Anterior vena cava (tissue), 1 donor: ENCODE data around the genes NR3C2, DCLK2 and GATB.

DNA sequence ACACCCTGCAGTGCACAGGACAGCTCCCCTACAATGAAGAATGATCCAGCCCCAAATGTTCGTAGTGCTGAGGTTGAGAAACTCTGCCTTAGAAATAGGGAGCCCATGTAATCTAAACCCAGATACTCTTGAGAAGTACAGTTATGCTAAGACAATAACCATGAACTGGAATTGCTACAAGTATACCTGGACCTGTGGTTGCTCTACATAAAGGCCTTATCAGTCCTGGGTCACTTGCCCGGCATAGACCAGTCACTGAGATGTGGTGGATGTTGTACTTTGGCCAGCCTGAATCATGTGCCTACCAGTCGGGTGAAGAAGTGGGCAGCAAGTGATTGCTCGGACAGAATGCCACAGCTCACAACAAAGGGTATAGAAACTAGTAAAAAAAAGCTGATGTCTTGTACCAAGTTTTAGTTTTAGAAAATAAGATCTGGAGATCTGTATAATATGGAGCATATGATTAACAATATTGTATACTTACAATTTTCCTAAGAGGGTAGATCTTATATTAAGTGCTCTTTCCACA, 16.2 kb downstream of the ARHGAP10 start:
- PRO-cap: no peak

DNA sequence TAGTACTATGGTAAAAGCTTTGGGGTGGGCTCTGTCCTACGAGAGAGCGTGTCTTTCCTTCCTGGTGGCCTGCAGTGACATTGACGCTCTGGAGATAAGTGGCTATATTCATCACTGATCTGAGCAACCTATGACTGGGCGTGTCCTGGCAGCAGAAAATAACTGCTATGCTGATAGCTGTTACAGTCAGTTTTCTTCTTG, 44.9 kb downstream of the ARHGAP10 start:
- PRO-cap: no peak

GRCh38 chr4:147786293-147786703, 54.4 kb downstream of the ARHGAP10 start:
- PRO-cap: no peak

- PRO-cap: no peak
Observed at GRCh38 chr4:147793687-147794204, 61.9 kb downstream of the ARHGAP10 start.

DNA sequence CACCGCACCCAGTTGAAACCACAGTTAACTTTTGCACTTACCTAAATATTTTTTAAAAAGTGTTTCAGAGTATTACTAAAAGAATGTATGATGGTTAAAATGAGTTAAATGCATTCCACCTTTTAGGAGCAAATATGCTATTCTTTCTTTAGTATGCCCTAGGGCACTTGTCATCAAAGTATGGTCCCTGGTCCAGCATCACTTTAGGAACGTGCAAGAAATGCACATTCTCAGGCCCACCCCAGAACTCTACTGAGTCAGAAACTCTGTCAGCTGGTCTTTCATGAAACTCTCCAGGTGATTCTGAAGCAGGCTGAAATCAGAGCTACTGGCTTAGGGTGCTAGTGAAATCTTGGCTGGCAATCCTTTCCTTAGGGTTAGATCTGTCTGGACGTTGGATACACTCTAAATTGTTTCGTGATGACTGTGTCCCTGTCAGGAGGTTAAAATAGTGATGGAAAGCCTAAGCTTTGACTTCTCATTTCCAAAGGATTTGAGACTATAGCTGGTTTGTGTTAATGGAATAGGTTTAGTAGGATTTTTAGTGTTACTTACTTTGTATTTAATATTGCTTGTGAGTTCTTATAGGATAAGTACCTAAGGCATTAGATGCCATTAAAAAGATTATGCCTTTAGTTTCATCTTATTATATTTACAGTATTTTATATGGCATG, 99.1 kb downstream of the ARHGAP10 start:
- PRO-cap: no peak

DNA sequence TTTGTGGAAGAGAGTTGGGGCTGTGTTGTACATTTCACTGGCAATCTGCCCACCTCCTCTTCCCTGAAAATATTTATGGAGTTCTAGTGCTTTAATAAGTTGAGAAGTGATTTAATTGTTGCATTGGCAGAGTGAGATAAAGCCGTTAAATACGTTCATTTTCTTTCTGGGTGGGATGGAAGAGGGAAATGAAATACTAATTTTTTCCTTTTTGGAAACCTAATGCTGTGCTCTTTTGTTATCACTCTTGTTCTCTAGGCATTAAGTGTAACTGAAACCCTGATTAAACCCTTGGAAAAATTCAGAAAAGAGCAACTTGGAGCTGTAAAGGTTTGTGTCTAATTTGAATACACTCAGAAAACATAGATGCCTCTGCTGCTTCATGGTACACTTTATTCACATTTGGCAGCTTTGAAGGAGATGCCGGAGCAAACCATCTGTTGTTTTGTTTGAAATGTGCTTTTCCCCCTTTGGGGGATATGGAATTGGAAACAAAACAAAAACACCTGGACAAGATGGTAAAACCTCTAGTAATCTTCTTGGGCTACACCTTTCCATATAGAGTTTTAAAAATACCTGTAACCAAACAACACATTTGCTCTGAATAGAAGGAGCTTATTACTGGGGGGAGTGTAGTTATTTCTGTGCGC, 115.1 kb downstream of the ARHGAP10 start:
- PRO-cap: no peak

DNA sequence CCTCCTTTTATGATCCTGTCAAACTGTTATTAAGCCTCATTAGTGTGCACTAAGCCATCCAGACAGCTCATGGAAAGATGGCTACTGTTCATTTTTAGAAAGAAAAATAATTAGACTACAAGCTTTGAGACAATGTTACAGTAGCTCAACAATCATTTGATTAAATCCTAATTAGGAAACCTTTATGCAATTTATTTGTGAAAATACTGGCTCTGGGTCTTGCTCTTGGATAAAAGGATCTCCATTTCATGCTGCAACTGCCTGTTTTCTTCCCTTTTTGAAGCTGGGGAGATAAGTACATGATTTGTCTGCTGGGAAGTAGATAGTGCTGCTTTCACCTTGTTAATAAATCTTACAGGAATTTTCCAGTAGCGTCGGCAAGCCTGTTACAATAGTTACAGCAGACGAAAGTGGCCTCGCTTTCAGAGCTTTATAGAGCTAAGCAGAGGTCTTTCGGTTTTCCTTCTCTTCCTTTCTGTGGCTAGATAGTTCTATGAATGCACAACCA, 237.5 kb downstream of the ARHGAP10 start:
- PRO-cap: no peak

DNA sequence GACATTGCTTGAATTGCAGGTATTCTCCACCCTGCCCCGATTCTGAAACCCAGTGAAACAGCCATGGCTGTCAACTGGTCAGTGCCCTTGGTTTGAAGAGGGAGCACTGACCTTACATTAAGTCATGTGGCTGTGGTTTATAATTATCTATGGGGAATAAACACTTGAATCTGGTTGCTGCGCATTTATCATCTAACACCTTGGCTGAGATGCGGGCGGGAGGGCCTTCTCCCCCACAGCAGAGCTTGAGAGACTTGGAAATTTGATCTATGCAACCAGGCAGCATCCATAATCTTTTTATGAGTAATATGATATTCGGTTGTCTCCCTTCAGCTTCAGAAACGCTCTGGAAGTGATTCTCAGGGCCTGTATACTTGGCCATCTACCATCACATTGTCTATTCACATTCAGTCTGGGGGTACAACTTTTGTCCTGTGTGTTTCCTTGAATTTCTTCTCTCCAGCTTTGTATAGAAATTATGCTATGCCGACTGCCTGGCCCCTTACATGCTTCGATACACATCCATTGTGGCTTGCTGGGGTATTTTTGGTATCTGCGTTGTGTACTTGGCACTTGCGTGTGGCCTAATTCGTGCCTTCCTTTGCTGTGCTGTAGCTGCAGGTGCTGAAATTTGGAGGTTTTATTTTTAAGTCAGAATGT, 321.5 kb downstream of the ARHGAP10 start:
- PRO-cap: no peak

GRCh38 chr4:148335982-148336534, 106.2 kb downstream of the NR3C2 start:
- PRO-cap: no peak

GRCh38 chr4:148441827-148442578, at the start of gene NR3C2:
Gene NR3C2 (minus strand): TSS chr4:148442414.
- PRO-cap: bidirectional peak, plus-strand start at chr4:148442732, minus-strand start at chr4:148442333

DNA sequence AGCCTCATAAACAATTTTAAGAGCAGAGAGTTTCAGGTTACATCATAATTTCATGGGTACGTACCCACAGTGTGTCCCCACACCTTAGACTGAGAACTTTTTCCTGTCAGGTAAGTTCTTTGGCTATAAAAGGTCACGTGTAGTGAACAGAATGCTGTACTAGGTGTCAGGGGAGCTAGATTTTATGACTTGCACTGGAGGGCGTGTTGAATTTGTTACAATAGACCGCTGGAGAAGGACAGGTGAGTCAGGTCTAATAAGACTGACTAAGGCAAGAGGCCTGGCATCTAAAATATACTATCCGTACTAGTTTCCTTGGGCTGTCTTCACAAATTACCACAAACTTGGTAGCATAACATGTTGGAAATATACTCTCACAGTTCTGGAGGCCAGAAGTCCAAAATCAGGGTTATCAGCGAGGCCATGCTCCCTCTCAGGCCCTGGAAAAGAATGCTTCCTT, 511.9 kb upstream of the NR3C2 start:
- PRO-cap: no peak

DNA sequence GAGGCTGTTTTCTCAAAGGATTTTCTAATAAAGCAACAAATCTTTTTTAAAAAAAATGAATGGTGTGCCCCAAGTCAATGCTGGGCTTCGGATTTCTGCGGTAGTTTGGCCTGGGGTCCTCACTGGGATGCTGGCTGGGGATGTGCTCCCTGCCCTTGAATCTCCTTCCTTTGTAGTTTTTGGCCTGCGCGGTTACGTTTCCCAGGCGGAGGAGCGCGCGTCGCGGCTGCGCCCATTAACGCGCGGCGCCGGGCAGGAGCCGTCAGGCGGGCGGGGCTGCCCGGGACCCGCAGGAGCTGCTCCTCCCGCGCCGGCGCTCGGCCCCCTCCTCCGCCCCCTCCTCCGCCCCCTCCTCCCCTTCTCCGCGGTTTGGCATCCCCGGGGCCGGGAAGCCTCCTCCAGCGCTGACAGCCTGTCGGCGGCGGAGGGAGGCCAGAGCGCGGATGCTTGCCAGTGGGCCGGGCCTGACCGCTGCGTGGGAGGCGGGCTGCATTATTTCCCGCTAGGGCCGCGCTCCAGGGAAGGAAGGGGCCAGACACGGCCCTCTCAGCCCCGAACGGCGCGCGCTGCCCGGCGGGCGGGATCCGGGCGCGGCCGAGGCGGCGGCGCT, at the start of gene DCLK2:
Gene DCLK2 (plus strand): TSS at position 534 of the 610 bp plus-strand sequence.
- PRO-cap: bidirectional peak, plus-strand start at position 265 of the sequence, minus-strand start at position 172 of the sequence; unidirectional peak, plus-strand start at position 265 of the sequence; unidirectional peak, plus-strand start at position 418 of the sequence

DNA sequence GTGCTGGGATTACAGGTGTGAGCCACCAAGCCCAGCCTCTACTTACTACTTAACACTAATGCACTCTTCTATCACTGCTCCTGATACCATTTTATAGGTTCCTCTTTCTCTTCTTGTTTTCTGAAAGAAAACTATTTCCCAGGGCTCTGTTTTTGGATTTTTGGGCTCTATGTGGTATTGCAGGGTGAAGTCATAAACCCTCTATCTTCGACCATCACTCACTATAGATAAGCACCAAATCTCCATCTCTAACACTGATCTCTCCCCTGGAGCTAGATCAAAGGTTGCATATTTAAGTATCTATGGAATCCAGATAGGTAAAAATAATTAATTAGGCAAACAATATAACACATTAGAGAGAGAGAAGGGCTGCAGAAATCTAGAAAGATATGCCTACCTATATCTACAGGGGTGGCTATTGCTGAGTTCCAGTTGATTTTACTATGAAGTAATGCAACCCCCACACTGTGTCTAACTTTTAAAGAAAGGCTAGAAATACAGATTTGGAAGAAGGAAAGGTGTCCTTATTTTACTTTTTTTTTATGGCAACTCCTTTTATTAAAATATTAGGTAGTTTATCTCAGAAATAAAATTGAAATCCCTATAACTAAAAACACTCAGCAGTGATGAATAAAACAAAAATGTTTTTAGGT, 206.1 kb upstream of the MAB21L2 start:
- PRO-cap: no peak

DNA sequence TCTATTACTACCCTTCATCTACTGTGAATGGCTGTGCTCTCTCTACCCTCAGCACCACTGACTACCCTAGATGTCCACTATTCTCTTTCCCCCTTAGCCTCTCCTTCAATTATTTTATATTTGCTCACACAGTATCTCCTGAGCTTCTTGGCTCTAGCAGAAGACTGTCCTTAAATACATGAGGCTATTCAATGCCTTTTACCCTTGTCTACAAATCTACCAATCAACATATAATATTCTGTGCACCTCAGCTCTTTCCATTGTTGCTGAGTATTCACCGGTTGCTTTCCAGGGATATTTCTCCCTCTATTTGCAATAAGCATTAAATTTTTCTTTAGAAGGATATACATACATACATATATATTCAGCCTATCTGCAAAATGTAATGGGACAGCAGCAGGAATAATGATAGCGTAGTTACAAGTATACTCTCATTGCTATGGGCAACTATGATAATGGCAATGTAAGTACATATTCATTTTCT, 19.9 kb upstream of the MAB21L2 start:
- PRO-cap: no peak

DNA sequence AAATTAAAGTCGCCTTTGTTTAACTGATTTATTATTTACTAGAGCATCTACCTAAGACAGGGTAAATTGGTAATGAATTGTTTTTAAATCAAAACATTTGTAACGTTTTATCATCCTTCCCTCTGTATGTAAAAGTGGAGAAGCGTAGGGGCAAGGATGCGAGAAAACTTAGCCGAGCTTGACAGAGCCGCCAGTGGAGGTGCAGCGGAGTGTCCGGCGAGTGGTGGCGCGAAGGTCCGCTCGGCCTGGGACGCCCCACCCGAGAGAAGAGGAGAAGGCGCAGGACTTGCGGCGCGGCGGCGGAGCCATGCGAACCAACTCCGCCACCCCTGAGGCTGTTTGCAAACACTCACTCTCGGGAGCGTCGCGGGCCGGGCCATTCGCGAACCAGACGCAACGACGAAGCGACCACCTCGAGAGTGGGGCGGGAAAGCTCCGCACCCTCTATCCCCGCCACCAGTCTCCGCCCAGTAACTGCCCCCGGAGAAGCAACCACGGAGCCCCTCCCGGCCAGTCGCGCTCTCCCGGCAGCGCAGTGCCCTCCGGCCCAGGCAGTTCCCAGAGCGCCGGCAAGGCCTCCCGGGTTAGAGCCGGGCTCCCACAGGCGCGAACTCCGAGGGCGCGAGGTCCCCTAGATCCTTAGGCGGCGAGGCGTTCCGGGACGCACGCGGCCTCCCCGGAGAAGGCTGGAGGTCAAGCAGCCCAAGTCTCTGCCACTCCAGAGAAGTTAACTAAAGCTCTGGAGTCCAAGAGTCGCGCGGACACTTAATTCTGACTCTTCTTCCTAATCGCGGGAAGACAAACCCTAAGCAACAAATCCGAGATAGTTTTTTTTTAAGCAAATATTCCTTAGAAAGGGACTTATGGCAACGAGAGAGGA, 2.2 kb upstream of the MAB21L2 start:
- PRO-cap: no peak

DNA sequence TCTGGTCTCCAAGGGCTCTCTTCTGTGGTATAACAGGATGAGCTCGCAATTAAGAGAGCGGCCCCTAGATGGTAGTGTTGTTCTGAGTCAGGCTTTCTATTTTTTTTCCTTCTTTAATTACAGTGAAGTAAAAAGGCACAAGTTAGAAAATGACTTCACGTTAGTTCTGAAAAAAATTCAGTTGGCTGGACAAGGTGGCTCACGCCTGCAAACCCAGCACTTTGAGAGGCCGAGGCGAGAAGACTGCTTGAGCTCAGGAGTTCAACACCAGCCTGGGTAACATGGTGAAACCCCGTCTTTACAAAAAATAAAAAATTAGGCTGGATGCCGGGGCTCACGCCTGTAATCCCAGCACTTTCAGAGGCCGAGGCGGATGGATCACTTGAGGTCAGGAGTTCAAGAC, 18.1 kb downstream of the RPS3A start:
- PRO-cap: no peak

GRCh38 chr4:151198631-151199075, 78.3 kb upstream of the PRSS48 start:
- PRO-cap: no peak

- PRO-cap: no peak
Observed at GRCh38 chr4:151465639-151466292, 56.8 kb downstream of the FHIP1A start.

DNA sequence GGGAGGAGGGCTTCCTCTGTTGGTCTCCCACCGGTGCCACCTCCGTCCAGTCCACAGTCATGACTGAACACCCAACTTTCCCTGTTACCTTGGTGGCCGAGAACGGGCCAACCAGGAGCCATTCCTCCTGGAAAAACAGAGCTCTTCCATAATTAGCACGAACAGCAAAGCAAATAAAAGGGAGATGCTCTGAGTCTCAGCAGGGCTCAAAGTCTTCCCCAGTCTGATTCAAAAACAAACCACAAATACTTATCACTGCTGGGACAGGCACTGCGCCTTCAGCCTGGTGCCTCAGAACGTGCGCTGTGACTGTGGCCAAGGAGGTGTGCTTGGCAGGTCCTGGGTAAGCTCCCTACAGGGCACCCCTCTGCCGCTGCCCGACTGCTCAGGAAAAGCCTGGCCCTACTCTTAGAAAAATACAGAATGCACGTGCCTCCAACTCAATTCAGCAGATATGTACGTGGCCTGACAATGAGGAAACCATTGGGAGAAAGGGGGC, 87.0 kb downstream of the GATB start:
- PRO-cap: no peak

DNA sequence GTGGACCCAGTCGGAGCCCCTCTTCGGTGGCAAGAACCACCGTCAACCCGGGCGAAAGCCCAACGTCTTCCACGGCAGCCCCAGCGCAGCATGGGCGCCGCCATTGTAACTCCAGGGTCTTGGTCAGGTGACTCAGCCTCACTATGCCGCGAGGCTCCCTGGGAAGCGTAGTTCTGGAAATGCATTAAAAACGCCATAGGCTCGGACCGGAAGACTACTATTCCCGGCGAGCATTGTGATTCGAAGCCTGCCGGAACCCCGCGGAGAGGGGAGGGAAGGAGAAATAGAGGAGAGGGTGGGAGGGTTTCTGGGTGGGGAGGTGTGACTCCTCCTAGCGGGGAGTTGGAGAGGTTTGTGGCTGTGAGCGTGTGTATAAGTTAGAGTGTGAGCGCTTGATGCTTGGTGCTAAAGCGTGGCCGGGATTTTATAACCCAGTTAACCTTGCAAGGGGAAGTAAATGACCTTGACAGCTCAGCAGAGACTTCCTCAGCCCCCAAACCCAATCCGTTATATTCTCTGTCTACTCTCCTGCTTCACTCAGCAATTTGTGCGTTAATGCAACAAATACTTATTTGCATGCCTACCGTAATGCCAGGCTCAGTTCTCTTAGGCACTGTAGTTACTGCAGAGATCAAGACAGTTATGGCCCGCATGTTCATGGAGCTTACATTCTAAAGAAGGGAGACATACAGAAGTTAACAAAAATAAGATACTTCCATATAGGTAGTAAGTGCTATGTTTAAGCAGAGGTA, at the start of gene GATB:
Gene GATB (minus strand): TSS at position 129 of the 752 bp plus-strand sequence.
- PRO-cap: bidirectional peak, plus-strand start at position 243 of the sequence, minus-strand start at position 105 of the sequence